Hematopoietic multipotent progenitor cell (in vitro differentiated cells): Measurements from ENCODE around the genes CCNB1IP1, OSGEP, NDRG2 and HNRNPC.

- CAGE, long polyA plus RNA = no peak
These were observed at the start of gene CCNB1IP1 for GRCh38 chr14:20332704-20333657. CCNB1IP1 (minus strand) TSS chr14:20333279.

DNA sequence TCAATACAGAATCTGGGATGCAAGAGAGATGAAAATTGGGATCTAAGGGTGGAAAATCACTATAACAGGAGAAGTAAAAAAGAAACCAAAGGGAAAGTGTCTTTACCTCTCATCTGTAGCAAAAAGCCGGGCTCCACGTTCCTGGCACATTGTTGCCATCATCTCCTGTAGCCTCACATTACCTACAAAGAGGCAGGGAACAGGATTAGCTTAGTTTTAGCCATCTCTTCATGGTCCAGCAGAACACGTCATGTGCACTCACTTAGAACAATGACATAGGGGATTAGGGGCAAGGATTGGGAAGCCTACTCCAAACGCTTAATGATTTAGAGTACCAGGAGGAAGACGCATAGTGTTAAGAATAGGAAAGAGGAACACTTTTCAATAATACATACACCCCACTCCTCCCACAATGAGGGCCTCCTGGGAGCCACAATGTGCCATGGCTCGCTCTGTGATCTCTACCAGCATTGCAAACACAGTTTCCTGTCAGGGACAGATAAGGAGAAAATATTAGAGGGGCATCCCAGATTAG, 7.0 kb downstream of the OSGEP start:
- CAGE, long polyA plus RNA = no peak

DNA sequence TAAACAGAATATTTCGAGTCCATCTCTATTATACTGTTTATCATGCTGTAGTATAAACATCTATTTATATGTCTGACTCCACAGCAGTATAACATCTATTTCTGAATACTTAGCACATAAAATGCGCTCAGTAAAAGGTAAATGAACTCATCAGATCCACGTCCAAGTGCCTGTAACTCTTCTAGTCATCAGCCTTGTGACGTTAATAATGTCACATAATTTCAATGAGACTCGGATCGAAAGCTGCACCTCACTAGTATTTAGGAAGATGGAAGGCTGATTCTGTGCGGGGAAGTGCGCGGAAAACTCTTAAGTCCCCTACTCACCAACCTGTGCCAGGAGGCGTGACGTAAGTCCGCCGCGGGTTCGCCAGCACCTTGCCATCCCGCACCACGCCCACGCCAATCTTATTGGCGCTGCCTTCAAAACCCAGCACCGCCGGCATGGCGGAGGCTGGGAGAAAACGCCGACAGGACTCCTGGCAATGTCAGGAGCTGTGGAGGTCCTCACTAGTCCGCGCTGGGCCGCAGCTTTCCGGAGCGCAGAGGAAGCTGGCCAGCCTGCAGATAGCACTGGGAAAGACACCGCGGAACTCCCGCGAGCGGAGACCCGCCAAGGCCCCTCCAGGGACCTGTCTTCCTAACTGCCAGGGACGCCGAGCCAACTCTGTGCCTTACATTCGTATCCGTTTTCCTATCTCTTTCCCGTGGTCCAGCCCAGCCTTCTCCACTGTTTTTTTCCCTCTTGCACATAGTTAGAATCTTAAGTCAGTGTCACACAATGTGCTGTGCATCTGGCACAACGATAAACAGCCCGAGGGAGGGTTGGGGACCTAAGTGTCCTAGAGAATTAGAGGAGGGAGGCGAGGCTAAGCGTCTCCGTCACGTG, at the start of gene OSGEP:
Gene OSGEP, minus strand, starts transcription at position 574 of the 888 bp plus-strand sequence.
- CAGE, long polyA plus RNA = start-site peak on the minus strand centred at position 562 of the sequence, 84 bp wide, 550 reads

GRCh38 chr14:20456433-20457141, 1.6 kb downstream of the APEX1 start:
- CAGE, long polyA plus RNA = no peak

DNA sequence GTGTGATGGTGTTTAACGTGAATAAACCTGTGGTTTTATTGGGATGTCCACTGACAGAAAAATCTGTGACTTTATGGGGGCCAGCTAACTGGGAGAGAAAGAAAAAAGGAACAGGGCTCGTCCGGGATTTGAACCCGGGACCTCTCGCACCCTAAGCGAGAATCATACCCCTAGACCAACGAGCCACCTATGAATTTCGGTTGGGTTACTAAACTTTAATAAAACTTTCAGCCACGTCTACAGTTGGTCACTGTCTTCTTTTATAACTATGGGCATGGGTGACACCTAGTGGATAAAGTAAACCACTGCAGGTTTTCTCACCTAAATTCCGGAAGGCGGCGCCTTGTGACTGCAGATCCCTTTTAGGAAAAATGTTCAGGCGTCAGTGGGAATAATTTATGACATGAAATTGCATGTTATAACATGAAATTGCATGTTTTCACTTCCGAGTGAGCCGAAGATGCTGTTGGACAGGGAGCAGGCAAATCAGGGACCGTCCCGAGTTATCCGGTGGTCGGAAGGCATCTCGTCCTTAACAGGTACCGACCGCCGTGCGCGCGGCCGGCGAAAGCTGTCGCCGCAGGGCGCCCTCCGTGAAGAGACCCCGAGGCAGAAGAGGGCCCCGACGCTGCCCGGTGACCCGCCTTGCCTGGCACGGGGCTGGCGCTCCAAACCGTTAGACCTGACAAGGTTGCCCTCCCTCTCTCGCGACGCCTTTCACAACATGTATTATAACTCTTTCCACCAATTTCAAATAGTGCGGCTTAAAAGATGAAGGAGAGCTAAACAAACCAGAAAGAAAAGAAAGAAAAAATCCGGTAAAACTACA, 18.3 kb upstream of the RNASE12 start:
- CAGE, long polyA plus RNA = no peak

DNA sequence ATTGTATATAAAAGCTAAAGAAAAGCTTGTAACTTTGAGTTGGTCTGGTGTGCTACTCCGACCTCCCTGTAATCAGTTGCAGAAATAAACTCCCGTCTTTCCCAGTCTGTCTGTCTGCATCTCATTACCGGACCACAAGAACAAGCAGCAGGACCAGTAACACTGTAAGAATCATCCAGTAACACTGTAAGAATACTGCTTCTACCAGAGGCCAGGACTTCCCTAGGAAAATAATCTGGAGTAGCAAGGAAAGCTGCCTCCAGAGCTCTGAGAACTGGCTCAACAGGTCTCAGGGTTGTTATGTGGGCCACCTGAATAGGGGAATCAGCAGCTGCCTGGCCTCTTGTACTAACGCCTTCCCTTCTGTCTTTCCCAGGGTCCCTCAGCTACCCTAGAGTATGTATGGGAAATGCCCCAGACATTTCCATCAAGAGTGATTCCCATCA, 1.0 kb upstream of the SLC39A2 start:
- CAGE, long polyA plus RNA = no peak

DNA sequence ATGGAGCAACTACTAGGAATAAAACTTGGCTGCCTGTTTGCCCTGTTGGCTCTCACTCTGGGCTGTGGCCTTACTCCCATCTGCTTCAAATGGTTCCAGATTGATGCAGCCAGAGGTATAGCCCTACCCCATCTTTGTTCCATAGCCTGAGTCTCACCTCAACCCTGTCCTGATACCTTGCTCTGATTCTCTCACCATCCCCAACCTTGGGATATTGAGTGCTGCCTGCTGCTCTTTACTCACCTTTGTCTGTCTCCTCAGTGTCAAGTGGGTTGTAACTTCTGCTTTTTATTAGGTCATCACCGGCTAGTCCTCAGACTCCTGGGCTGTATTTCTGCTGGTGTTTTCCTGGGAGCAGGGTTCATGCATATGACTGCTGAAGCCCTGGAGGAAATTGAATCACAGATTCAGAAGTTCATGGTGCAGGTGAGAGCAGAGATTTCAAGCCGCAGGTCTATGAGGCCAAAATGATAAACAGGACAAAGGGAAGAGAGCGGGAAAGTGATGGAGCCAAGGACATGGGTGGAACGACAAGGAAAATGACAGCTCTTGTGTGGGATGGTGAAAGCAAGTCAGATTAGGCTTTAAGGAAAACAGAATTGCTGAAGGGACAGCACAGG, 464 bp downstream of the SLC39A2 start:
- CAGE, long polyA plus RNA = no peak

DNA sequence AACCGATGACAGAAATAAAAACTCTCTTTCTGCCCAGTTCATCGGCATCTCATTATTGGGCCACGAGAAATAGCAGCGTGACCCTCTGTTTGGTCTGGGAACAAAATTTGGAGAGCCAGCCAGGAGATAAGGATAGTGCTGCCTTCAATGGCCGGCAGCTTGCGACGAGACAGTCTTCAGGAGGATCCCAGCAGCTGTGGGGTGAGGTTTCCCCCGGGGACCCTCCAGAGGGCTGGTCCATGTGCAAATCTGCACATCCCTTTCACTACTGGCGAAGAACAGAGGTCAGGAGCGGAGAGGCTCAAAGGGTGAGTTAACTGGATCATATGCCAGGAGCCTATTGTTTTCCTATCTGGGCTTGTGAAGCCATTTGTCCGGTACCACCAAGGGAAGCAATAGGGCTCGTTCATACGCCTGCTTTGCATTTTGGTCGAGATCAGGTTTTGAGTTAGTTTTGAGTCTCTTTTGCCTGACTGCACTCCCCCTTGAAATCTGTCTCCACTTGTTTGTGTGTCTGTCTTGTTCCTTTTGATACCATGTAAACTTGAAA, 4.8 kb downstream of the SLC39A2 start:
- CAGE, long polyA plus RNA = no peak

DNA sequence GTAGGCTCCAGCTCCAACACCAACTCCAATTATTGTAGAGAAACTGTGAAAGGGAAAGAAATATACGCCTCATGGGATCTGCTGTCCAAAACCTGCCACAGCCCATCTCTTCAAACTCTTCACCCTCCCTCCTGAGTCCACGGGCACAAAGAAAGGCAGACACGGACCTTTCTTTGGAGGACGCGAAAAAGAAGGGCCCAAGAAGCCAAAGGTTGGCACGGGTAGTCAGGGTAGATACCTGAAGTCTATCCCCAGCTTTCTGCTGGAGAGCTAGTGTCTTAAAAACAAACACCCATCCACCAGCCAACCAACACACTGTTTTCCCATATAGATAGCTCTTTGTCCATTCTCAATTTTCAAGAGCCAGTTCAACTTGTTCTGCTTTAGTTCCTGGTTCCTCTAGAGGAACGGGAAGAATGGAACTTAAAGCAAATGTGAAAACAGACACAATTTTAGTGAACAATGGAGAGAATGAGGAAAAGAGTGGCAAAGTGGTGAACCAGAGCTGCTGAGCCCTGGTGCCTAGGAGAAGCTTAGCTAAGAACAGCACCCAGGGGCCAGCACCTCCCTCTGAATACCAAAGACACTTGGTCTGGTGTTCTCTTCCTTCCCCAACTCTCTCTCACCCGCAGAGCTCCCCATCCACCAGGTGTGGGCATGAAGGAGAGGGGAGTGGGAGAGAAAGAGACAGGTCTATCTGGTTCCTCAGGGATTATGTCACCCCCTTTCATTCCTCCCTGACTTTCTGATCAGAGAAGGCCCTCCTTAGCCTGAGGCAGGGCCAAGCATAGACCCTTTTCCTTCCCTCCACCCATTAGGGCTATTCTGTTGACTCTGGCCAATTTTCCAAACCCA, 3.8 kb downstream of the NDRG2 start:
- CAGE, long polyA plus RNA = no peak

DNA sequence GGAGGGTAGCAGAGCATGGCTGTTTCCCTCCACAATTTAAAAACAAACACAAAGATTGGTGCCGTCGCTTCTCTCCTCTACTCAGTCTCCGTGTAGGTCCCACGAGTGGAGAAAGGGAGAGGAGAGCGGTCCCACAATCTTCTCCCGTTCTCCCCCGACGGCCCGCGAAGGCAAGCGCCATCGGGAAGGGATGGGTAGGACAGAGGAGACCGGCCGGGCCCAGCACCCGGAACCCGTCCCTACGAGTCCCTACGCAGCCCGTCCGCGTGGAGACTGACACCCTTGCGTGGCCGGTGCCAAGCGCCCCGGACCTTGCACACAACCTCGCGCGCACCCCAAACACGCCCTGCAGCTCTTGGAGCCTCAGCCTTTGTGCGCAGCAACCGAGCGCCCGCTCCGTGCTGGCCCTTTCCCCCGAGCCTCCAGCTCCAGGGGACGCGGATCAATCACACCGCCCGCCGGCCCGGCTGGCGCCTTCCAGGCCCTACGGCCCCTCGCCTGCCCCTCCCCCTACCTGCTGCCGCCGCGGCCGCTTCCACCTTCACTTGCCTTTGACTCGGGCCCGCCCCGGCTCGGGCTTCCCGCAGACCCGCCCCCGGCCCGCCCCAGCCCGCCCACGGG, at the start of gene NDRG2:
Gene NDRG2, minus strand, starts transcription at position 547 of the 621 bp plus-strand sequence.
- CAGE, long polyA plus RNA = start-site peak on the minus strand centred at position 555 of the sequence, 20 bp wide, 248 reads

DNA sequence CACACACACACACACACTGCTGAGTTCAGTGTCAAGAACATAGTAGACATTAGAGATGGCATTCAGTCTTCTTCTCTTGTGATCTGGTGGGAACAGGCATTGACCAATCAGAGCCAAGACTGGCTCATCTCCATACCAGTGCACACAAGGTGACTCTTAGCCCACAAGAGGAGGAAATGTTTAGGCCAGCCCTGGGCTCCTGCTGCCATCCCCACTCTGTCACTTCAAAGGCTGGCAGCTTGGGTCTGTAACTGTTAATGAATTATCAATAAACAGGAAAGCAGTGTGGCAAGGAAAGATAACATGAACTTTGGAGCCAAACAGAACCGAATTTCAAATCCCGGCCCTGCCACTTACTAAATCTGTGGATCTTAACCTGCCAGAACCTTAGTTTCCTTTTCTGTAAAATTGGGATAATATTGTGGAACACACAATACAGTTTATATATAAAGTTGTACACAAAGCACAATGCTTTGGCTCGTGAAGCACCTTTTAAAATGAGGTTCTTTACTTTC, 3.2 kb upstream of the RNASE8 start:
- CAGE, long polyA plus RNA = no peak

GRCh38 chr14:21069201-21069353, 1.0 kb upstream of the ARHGEF40 start:
- CAGE, long polyA plus RNA = no peak

- CAGE, long polyA plus RNA = no peak
These were observed 6.7 kb downstream of the ZNF219 start for GRCh38 chr14:21091604-21092255.

DNA sequence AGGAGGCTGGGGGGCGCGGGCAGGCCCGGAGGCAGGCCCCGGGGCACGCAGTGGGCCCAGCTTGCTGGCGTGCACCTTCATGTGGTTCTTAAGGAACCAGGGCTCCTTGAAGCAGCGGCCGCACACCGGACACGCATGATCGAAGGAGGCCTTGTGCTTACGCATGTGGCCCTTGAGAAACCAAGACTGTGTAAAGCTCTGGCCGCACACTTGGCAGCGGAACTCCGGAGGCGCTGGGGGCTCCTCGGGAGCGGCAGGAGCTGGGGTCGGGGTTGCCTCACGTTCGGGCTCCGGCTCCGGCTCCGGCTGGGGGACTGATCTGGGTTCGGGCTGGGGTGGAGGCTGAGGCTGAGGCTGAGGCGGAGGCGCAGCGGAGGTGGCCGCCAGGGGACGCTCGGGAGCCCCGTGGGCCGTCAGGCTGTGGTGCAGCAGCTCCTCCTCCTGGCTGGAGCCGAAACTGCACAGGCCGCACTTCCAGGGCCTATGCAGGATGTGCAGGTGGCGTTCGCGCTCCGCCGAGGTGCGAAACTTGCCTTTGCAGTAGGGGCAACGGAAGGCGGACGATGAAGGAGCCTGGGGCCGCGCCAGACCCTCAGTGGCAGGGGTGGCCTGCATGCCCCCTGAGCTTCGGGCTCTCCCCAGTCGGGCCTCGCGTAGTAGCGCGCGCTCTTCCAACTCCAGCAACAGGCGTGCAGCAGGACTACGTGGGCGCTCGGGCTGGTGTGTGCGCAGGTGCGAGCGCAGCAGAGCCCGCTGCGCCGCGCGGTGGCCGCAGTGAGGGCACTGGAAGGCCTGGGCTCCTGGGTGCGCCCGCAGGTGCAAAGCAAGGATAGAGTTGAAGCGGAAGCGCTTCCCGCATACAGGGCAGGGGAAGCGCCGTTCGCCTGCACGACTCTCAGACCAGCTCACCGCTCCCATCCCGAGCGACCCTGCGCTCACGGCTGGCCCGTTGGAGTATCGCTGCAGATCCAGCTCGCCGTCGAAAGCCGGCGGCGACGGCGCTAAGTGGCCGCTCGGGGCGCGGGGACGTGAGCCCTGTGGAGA, 5.9 kb downstream of the ZNF219 start:
- CAGE, long polyA plus RNA = no peak

DNA sequence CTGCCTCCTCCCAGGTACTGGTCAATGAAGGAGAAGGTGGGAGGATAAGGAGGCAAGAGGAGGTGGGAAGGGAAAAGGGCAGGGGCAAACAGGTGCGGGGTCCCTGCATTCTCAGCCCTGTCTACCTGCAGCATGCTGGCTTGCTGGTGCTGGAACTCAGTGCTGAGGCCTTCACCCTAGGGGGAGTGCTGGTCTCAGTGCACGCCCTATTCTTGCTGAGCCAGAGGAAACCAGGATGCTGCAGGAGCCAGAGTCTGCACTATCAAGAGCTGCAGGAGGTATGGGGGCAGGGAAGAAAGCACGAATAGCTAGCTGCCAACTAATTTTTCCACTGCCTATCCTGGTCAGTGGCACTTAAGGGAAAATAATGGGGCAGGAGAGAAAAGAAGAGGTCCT, 1.6 kb downstream of the TMEM253 start:
- CAGE, long polyA plus RNA = no peak

DNA sequence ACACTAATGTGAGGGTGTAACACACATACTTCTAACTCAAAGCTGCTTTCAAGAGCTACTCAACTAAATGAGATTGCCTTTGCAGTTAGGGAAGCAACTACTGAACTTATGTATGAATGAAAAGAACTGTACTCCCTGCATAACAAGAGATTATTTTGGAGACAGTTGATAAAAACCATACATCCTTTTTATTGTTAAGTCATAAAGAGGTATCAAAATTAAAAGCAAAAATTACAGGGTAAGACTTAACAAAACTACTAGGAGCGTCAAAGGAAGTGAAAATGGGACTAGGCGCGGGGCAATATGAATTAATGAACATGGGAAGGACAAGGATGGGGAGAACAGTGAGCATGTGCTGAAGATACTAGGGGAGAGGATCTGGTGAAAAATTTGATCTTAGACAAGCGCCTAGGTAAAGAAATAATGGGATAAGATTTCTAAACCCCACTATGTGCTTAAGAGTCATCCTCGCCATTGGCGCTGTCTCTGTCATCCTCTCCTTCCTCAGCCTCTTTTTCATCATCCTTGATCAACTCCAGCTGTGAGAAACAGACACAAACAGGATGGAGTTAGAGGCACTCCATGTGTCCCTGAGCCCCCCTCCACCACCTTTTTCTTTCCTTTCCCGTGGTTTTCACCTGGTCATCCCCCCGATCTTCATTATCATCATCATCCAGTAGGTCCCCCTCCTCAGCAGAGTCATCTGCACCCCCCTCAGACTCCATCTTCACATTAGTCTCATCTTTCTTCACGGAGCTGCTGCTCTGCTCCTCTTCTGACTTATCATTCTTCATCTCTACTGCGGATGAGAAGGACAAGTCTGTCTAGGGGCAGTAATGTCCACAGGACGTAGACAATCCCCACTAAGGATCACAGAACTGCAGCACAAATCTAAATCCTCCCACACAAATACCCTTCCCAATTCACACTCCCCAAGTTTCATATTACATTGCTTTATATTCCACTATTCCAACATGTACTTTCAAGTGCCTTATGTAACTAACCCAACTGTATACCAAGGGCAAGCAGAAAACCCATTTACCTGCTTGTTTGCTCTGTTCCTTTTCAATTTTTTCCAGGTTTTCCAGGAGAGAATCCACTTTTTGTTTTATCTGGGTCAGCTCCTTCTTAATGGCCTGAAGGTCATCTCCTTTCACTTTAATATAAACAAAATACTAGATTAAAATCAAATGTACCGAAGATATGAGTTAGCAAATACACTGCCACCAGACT, 55.3 kb upstream of the OR5AU1 start:
- CAGE, long polyA plus RNA = start-site peak on the plus strand centred at position 277 of the sequence, 5 bp wide, 6 reads

GRCh38 chr14:21249475-21250184, 19.6 kb downstream of the HNRNPC start:
- CAGE, long polyA plus RNA = no peak

- CAGE, long polyA plus RNA = start-site peak on the minus strand at chr14:21269406-21269431, 21,366 reads
These were observed at the start of gene HNRNPC for GRCh38 chr14:21269181-21269621. HNRNPC (minus strand) TSS chr14:21269442.

- CAGE, long polyA plus RNA = no peak
These were observed 770 bp upstream of the HNRNPC start for GRCh38 chr14:21269991-21270433.

DNA sequence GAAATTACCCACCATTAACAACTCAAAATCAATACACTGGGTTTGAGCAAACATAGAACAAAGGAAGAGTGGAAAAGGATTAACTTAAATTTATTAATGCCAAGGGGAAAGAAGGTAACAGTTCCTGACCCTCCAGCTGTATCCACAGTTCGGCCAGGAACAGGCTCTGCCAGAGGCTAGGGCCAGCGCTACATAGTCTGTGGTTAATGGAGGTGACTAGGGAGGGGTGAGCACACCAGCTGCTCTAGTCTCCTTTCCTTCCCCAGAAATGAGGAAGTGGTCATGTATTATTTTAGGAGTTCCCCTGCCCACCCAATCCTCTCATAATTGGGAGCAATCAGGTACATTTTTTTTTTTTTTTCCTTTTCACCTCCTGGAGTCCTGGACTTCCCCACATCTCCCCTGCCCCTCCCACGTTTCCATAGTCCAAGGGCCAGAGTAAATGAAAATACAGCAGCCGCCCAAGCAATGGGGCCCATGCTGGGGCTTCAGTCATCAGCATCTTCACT, 1.4 kb upstream of the SUPT16H start:
- CAGE, long polyA plus RNA = no peak